Retinal pigment epithelial cell (primary cell): ENCODE measurements around the genes SERPINH1 and ACER3.

GRCh38 chr11:75347934-75348687 is 3.4 kb downstream of the ARRB1 start:
- RRBS = no CpG with 5 or more reads among the region's 6 CpGs

DNA sequence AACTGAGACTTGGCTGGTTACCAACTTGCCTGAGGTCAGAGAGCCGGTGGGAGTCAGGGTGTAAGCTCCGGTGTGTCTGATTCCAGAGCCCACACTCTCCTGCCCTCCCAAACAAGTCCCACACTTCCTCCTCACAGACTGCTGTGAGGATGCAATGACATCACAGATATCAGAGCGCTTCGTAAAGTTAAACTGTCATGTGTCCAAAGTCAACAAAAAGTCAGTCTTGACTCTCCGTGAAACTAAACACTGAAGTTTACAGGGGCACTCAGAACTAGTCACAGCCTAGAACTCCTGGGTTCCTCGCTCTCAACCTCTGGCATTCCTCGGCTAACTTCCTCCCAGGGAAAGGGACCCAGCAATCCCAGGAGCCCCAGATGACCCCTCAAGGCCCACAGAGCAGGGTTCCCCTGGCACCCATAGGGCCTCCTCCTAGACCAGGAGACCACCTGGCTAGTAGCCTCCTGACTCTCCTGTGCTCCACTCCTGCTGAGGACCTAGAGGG is 12.3 kb downstream of the GDPD5 start:
- RRBS = no CpG with 5 or more reads among the region's 7 CpGs

- RRBS = no CpG with 5 or more reads among the region's 14 CpGs
Measured at GRCh38 chr11:75534290-75535025, 8.7 kb upstream of the GDPD5 start.

GRCh38 chr11:75559066-75559908 is 2.8 kb upstream of the SERPINH1 start:
- RRBS = no CpG with 5 or more reads among the region's 7 CpGs

DNA sequence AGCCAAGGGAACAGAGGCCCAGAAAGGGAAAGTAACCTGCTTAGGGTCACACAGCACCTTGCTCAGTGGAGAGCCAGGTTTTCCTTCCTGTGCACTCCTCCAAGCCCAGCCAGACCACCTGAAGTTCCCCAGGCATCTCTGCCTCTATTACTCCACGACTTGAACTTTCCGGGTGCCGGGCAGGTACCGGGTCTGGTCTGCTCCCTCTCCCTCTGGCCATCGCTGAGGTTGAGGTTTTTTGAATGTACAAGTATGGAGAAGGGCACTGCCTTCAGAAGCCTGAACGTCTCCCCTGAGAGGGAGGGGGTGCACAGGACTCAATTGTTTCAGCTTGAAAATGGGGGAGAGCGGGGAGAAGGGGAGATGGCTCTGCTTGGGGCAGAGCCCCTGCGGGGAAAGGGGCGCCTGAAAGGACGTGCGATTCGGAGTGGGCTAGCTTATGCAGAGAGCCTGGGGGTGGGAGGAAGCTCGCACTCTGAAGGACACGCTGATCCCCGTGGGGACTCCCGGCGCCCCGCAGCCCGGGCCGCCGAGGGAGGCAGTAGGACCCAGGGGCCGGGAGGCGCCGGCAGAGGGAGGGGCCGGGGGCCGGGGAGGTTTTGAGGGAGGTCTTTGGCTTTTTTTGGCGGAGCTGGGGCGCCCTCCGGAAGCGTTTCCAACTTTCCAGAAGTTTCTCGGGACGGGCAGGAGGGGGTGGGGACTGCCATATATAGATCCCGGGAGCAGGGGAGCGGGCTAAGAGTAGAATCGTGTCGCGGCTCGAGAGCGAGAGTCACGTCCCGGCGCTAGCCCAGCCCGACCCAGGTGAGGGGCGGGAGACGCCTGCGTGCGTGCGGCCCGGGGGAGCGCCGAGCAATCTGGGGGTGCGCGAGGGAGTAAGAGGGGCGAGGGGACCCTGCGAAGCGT is at the start of gene SERPINH1:
SERPINH1 (plus strand) TSS at position 738 of the 906 bp plus-strand sequence.
- RRBS = under 1% methylated on average over 23 of the region's 56 CpGs

DNA sequence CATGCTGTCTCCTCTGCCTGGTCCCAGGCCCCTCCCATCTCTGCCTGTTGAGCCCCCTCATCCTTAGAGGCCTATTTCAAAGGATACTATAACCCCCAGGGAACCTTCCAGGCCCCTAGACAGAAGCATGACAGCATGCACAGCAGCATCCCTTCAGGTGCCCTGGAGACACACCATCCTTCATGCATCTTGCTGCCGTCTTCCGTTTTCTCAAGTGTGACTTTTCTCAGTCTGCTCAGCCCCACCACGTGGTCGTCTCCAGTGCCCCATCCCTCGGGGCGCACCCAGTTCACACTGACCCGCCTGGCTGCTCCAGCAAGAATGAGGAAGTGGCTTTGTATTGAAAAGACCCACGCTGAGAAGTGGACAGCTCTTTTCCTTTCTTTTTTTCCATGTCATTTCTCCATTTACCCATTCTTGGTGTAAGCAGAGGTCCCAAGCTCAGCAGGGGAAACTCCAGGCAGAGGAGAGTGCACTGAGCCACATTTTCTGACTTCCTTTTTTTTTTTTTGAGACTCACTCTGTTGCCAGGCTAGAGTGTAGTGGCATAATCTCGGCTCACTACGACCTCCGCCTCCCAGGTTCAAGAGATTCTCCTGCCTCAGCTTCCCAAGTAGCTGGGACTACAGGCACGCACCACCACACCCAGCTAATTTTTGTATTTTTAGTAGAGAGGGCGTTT is 14.5 kb downstream of the SERPINH1 start:
- RRBS = no CpG with 5 or more reads among the region's 13 CpGs

DNA sequence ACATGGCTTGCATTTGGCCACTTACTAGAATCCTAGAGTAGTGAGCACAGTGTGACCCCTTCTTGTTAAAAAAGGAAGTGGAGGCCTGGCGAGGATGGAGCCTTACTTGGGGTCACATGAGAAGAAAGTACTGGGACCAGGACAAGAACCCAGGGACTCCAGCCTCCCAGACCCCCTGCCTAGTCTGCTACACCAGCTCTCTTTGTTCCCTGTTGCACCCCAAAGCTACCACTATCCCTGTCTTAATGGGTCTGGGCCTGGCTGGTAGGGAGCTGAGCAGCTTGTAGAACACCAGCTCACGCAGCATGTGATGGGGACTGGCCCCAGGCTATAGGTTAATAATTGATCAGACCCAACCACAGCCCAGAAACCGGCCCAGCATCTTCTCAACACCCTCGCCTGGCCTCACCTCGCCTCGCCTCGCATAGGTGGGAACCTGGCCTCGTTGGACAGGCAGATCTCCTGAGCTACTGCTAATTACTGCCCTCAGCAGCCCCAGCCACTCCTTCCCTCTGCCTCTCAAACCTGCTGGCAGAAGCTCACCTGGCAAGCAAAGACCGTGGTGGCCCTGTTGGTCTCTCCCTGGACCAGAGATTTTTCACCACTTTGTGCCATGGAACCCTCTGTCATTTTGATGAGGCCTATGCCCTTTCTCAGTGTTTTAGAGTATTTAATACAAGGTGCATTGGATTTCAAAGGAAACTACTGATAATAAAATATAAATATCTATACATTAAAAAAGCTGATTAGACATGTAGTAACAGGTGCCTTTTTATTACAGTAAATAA is 17.8 kb downstream of the DGAT2 start:
- RRBS = no CpG with 5 or more reads among the region's 9 CpGs

DNA sequence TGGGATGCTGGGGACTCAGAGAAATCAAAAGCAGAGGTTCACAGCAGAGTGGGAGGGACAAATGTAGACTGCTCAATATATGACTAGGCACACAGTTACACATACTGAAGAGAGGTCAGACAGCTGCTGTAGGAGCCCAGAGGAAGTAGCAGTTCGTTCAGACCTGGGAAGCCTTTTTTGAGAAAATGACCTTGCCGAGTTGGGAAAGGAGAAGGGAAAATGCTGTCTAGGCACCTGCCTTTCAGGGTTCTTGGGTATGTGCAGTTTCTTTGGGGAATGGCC is 4.3 kb upstream of the UVRAG start:
- RRBS = no CpG with 5 or more reads among the region's 2 CpGs

GRCh38 chr11:75891986-75892531 is 77.0 kb downstream of the UVRAG start:
- RRBS = no CpG with 5 or more reads among the region's 3 CpGs

GRCh38 chr11:76140998-76141400 is 65.3 kb downstream of the WNT11 start:
- RRBS = no CpG with 5 or more reads among the region's 18 CpGs

DNA sequence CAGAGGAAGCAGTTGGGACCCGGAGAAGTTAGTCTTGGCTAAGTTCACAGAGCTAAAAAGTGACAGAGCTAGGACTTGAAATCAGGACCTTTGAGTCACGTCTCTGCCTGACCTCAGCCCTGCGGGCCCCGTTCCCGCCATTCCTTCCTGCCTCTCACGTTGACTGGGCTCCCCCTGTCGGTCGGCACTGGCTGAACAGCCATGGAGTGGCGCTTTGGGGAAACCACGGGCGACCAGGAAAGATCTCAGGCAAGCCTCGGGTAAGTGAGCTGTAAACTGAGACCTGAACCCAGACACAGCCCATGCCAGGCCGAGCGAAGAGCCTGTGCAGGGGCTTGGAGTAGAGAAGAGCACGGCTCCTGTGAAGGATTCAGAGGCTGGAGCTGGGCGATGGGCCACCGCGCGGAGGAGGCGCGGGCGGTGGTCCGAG is 54.1 kb downstream of the WNT11 start:
- RRBS = no CpG with 5 or more reads among the region's 23 CpGs

DNA sequence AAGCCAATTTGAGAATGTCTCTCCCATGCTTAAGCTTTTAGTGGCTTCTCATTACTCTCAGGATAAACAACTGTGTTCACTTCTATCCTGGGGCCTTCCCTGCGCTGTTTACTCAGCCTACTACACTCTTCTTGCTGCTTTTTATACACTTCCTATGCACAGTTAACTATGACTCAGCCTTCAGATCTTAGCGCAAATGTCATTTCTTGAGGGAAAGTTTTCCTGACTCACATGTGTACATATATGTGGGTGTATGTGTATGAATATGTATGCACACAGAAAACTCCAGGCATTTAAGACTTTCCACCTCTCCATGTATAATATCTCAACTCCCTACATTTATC is 9.8 kb downstream of the THAP12 start:
- RRBS = no CpG with 5 or more reads among the region's 2 CpGs

- RRBS = no CpG with 5 or more reads among the region's 8 CpGs
Measured at GRCh38 chr11:76629445-76629969, 41.0 kb downstream of the LRRC32 start.

DNA sequence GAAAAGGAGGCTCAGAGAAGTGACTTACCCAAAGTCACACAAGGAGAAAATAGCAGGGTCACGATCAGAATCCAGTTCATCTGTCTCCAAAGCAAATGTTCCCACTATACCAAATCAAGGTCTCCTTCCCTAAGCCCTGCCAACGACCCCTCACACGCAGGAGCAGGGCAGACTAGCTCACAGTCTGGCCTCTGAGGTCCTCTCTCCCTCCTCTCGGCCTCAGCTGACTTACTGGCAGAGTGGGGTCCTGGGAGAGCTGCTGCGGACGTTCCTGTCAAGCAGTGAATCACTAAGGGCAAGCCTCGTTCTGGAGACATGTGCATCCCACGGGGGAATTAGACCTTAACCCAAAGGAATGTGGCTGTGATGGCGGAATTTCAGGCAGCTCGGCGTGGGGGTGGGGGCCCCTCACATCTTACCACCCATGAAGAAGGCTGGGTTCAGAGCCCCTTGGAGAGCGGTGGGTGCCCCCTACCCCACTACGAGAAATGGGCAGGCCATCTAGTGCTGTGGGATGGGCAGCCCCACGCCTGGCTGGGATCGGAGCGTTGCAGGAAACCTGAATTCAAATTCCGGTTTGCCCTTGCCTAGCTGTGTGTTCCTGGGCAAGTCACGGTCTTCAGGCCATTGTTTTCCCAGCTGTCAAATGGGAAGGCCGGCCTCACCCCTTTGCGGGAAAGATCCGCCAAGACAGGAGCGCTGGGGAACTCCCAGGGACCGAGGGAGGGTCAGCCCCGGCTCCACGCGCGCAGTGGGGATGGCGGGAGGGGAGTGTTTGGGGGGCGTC is 620 bp downstream of the LRRC32 start:
- RRBS = 10% methylated on average over 6 of the region's 29 CpGs

DNA sequence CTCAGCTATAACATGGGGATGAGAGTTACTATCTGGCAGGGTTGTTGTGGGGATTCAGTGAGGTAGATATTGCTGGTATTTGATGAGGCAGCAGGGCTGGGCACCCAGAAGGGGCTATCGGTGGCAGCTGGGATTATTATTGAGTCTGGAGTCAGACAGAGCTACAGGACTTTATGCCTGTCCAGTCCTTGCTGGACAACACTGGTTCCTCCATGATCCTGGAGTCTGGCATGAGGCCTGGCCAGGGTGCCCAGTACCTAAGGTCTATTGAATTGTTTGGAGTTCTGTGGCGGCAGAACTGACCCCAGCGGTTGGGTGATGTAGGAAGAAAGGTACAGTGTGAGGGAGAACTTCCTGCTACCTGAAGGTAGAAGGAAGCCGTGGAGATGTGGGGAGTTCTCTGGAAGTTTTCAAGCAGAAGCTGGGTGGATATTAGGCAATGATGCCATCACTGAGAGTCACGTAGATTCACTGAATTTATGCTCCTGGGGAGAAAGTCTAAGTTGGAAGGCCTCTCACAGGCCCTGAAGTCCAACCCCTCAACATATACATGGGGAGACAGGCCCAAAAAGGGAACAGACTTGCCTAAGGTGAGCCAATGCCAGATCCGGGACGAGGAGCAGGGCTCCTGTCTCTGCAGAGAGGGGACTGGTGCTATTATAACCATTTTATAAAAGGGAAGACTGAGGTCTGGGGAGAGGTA is 16.0 kb upstream of the TSKU start:
- RRBS = no CpG with 5 or more reads among the region's 7 CpGs

DNA sequence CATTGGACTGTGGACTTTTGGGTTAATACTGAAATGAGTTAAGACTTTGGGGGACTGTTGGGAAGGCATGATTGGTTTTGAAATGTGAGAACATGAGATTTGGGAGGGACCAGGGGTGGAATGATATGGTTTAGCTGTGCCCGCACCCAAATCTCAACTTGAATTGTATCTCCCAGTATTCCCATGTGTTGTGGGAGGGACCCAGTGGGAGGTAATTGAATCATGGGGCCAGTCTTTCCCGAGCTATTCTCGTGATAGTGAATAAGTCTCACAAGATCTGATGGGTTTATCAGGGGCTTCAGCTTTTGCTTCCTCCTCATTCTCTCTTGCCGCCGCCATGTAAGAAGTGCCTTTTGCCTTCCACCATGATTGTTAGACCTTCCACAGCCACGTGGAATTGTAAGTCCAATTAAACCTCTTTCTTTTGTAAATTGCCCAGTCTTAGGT is 9.2 kb downstream of the TSKU start:
- RRBS = no CpG with 5 or more reads among the region's 6 CpGs

DNA sequence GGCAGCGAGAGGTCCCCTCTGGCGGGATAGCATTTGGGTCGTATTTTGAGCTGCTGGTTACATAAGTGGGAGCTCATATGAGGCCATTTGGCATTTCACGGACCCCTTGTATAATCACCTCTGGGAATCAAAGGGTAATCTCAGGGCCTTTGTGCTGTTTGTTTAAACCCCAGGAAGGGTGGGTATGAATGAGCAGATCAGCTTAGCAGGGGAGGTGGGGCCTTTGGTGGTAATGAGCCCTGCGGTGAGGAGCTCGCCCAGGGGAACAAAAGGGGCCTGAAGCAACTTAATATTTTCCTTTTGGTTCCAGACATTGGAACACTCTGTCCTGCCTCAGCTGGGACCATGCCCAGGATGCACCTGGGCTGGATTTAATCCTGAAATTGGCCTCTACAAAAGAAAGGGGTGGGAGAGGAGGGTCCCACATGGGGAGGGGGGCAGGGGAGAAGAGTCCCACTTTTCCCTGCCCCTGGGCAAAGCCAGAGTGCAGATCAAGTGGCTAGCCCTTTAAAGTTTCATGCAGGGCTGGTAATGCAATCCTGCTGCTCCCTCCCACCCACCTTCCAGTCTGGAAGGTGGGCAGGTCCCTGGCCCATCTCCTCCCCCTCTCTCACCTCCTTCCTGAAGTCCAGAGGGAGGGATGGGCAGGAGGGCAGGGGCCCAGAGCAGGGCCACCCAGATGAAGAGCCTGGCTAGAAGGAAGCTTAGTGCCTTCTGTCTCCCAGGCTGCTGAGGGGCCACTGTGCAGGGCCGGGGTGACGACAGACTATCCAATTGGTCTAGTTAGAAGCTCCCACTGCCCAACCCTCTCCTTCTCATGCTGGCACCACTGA is 10.5 kb downstream of the TSKU start:
- RRBS = no CpG with 5 or more reads among the region's 8 CpGs

DNA sequence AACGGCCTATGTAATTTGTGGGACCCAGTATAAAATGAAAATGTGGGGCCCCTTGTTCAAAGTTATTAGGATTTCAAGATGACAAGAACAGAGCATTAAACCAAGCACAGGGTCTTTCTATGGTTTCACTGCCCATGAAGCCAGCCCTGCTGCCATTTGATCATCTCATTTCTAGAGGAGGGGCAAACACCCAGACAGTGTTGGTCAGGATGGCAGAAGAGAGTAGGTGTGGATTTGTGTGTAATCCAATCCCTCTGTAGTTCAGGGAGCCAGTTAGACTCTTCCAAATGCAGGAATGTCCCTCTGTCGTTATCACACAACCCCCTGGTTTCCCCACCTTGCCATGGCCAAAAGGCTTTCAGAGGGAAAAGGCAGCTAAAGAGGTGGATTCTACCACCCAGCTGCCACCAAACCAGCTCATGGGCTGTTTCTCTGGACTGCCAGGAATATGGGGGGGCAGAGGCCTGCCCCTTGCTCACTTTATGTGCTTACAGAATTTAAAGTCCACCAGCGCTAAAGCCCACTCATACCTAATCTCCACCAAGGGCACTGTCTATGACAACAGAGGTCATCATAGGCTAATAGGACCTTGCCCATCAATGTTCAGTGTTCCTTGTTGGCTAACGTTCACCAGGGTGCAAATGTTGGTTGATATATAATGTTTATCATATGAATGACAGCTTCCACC is 18.1 kb downstream of the TSKU start:
- RRBS = no CpG with 5 or more reads among the region's 4 CpGs

DNA sequence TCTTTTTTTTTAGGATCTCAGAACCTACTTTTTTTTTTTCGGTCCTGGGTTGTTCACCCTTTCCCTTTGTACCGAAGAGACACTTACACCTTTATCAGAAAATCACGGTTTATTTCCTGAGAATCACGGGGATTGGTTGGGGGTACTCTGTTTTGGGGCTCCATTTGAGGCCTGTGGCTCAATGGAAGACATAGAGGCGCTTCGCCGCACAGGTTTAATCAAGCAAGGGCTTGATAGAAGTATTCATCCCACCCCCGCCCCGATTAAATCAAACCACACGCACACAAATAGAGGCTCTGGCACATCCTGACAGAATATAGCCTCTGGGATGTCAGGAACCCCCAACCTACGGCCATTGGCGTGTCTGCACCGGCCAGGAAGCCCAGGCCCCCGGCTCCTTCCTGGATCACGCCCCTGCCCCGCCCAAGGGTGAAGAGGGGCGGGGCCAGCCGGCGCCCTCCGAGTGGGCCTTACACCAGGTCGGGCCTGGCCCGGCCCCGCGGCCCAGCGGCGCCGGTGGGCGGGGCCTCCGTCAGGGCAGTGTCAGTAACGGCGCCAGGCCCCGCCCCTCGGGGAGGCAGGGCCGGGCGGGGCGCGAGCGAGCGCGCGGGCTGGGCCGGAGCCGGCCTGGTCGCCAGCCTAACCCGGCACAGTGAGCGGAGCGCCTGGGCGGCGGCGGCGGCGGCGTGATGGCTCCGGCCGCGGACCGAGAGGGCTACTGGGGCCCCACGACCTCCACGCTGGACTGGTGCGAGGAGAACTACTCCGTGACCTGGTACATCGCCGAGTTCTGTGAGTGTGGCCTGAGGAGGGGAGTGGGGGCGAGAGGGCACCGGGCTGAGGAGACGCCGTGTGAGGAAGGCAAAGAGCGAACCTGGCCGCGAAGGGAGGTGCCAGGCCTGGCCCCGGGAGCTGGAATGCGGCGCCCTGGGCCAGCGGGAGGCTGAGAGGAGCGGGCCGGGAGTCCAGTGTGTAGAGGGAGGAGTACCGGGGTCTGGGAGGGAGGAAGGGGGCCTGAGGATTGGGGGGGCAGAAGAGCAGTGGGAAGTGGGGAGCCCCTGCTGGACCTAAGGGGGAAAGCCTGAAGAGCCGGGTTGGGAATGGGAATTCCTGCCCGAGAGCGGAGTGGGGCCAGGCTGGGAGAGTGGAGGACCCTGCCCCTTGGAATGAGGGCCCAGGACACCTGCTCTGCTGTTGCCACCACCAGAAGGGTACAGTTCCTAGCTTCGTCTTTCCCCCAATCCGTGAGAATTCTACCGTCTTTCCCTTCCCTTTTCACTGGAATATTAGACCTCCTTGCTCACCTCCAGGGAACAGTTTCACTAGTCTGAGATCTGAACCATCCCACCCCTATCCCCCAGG is at the start of gene ACER3:
ACER3 (plus strand) TSS at position 631 of the 1,362 bp plus-strand sequence.
- RRBS = 1% methylated on average over 39 of the region's 83 CpGs

DNA sequence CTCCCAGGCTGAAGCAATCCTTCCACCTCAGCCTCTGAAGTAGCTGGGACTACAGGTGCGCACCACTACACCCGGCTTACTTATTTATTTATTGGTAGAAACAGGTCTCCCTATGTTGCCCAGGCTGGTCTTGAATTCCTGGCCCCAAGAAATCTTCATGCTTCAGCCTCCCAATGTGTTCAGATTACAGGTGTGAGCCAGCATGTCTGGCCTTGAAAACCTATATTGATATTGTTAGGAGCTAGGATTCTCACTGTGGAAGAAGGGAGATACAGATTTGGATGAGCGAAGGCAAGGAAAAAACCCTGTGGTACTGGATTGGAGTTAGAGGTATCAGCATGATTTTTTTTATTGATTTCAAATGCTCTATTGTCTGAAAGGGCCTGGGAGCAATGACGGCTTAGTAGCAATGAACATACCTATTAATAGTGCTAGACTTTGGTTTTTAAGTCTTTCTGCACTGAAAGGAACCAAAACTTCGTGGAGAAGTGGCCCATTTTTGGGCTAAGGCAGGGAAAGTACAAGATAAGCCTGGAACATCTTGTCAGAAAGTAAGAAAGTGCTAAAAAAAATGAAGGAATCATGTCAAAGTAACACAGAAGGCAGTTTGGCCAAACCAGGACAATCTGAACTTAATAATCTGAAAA is 77.8 kb downstream of the ACER3 start:
- RRBS = no CpG with 5 or more reads among the region's 5 CpGs